ENCODE results near the genes HSFX2, GABRE and ZNF275.

GRCh38 chrX:149541279-149541905 lies 580 bp downstream of the EOLA1 start:
- PRO-cap: no peak
- RAMPAGE, long total RNA, 2 experiments: no peak in any of the 2 experiments

- PRO-cap: no peak
- RAMPAGE, long total RNA, 2 experiments: no peak in any of the 2 experiments
These were observed at the start of gene HSFX2 for GRCh38 chrX:149595192-149595700. HSFX2 (minus strand) TSS chrX:149595314.

GRCh38 chrX:149933603-149934399 lies 4.4 kb downstream of the HSFX4 start:
- PRO-cap: no peak
- RAMPAGE, long total RNA, 2 experiments: no peak in any of the 2 experiments

DNA sequence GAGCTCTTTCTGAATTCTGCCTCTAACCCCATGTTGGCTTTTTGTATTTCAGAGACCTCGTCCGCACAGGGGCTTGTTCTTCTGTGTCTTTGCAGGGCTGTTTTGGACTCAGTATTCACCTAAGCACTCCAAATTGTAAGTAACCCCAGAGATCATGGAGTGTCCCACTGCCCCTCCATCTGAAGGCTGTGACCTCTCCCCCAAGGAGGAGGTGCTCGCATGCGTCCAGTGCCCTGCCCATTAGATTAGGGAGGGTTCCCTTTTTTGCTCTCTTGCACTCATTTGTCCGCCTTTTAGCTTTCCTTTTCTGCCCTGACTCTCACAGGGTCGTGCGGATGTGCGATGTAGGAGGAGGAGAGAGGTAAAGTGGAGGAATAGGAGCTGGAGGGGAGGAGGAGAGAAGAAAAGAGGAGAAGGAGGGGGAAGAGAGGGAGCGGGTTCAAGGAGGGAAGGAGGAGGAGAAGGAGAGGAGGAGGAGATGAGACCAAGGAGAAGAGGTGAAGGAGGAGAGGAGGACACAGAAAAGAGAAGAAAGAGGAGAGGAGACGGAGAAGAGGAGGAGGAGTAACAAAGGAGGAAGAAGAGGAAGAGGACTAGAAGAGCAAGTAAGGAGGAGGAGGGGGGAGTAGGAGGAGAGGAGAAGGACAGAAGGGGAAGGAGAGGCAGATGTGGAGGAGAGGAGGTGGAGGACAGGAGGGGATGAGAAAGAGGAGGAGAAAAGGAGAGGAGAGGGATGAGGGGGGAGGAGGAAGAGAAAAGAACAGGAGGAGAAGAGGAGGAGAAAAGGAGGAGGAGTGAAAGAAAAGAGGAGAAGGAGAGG lies 5.9 kb upstream of the EOLA2 start:
- PRO-cap: no peak
- RAMPAGE, long total RNA, 2 experiments: start-site peak on the plus strand in 1 of 2 experiments, centred at position 176 of the sequence, 8 reads per replicate

- PRO-cap: no peak
- RAMPAGE, long total RNA, 2 experiments: no peak in any of the 2 experiments
These were observed 64.7 kb upstream of the MAMLD1 start for GRCh38 chrX:150298203-150298965.

GRCh38 chrX:150508073-150508919 lies 60.1 kb upstream of the MTM1 start:
- PRO-cap: no peak
- RAMPAGE, long total RNA, 2 experiments: no peak in any of the 2 experiments

- PRO-cap: no peak
- RAMPAGE, long total RNA, 2 experiments: no peak in any of the 2 experiments
These were observed 1.7 kb upstream of the MTM1 start for GRCh38 chrX:150566544-150567308.

GRCh38 chrX:150966069-150966408 lies 17.1 kb upstream of the HMGB3 start:
- PRO-cap: no peak
- RAMPAGE, long total RNA, 2 experiments: no peak in any of the 2 experiments

DNA sequence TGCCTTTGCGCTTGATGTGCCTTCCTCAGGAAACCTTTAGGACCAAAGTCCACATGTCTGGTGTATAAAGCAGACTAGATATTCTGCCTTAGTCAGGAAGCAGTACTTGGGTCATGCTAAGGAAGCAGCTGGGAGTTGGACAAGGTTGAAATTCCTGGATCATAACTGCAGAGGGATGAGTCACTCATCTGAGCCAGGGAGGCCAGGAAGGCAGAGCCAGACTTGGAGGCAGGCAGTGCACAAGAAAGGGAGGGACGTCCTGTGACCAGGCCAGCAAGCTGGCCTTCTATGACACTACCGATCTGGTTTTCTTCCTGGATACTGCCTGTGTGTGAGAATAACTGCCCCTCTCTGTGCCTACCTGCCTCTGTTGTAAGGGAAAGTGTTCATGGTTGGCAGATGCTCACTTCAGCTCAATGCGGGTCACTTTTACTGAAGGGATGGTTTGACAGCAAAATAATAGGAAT lies 9.4 kb upstream of the MAGEA4 start:
- PRO-cap: no peak
- RAMPAGE, long total RNA, 2 experiments: no peak in any of the 2 experiments

DNA sequence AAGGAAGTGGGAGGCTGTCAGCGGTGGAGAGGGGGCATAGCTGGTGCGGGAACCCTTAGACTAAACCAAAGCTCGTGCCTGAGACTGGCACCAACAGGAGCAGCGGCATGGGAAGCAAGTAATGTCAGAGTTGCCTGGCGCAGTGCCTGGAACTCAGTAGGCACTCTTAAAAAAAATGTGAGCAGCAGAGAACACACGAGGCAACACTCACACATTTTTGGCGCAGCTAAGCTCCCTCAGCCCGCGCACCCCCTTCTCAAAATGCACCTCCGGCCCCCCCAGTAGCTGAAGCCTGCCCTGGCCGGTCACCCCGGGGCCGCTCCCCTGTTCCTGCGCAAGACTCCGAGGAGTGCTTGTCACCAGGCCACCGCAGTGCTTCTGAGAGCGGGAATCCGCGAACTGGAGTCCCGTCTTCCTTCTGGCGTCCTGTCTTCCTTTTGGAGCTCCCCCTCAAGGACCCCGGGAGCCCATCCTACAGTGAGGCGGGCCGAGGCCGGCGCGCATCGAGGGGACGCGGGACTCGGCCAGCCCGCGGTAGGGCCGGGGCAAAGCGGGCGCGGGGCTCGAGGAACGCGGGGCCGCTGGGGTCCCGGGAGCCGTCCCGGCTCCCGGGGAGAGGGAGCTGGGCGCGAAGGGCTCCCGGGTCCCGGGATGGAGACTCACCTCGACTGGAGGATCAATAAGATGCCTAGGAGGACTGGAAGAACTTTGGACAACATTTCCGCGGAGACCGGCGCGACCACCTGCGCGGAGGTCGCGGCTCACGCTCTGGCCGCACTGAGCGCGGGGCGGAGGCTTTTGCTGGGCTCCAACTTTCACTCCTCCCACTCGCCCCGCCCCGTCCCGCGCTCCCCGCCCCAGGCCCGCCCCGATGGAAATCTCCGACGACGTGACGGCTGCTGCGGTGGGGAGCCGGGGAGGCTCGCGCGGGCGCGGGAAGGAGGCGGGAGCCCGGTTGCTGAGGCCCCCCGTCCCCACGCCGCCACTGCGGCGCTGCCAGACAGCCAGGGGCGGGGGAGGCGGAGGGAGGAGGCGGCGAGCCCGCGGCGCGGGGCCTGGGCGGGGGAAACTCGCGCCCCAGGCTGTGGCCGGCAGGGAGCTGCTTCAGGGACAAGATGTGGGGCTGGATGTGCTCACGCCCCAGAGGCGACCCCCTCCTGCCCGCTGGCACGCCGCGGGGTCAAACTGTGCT lies at the start of gene GABRE:
GABRE (minus strand) TSS at position 770 of the 1,192 bp plus-strand sequence.
- PRO-cap: bidirectional peak, plus-strand start at position 884 of the sequence, minus-strand start at position 770 of the sequence
- RAMPAGE, long total RNA, 2 experiments: start-site peak on the minus strand in 2 of 2 experiments, centred at positions 468 to 798 of the sequence, 6 to 121 reads per replicate

DNA sequence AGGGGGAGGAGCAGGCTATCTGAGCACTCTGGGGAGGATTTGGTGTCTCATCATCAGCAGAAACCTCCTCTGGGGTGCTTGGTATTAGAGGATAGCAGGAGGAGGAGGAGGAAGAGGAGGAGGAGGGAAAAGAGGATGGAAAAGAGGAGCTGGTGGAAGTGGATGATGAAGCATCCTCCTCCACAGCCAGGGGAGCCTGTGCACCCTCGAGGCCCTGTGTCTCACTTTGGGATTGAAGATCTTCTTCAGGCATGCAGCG lies 3.1 kb downstream of the MAGEA10 start:
- PRO-cap: no peak
- RAMPAGE, long total RNA, 2 experiments: no peak in any of the 2 experiments

DNA sequence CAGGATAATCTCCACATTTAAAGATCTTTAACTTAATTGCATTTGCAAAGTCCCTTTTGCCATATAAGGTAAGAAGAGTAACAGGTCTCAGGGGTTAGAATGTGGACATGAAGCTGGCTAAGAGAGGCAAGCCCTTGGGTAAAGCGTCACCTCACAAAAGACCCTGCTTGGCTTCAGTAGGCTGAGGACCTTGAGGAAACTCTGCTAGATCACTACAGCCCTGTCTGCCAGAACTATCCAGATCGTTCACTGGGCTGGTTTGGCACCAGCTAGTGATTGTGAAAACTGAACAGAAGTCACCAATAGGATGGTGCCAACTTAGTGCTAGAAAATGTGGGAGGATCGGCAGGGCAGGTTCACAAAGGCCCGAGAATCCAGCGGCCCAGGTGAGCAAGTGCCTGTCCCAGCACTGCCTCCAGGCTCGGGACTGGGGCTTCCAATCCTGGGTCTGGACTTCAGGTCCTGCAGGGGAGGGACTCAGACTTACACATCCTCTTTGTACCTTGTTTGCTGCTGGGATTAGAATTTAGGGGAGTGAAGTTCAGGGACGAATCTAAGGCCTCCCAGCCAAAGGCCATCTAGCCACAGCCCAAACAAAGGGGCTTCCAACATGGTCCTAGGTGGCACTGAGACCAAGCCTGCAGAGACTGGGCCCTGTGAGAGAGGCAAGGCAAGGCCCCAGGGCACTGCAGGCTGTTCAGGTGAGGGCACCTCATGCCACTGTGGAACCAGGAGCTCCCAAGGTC lies 20.9 kb upstream of the ZNF185 start:
- PRO-cap: no peak
- RAMPAGE, long total RNA, 2 experiments: no peak in any of the 2 experiments

DNA sequence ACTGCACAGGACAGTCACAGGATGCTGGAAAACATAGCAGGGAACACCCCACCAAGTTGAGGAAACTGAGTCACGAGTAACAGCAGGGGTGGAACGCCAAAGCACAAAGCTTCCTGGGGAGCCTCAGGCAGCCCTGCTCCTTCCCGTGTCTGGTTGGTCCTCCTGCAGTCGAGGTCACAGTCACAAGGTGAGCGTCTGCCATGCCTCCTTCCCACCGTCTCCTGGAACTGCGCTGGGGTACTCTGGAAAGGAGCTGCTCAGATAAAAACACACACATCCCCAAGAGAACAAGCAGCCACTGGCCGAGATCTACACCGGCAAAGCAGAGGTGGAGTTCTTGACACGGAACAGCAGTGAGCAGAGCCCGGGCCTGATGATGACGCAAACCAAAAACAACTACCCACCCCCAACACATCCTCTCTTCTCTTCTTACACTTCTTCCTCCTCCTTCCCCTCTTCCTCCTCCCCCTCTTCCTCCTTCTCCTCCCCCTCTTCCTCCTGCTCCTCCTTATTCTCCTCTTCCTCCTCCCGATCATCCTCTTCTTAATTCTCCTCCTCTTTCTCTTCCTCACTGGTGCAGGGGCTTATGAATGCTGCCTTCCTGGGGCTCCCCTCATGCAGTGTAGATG lies 4.7 kb downstream of the PNMA5 start:
- PRO-cap: no peak
- RAMPAGE, long total RNA, 2 experiments: no peak in any of the 2 experiments

DNA sequence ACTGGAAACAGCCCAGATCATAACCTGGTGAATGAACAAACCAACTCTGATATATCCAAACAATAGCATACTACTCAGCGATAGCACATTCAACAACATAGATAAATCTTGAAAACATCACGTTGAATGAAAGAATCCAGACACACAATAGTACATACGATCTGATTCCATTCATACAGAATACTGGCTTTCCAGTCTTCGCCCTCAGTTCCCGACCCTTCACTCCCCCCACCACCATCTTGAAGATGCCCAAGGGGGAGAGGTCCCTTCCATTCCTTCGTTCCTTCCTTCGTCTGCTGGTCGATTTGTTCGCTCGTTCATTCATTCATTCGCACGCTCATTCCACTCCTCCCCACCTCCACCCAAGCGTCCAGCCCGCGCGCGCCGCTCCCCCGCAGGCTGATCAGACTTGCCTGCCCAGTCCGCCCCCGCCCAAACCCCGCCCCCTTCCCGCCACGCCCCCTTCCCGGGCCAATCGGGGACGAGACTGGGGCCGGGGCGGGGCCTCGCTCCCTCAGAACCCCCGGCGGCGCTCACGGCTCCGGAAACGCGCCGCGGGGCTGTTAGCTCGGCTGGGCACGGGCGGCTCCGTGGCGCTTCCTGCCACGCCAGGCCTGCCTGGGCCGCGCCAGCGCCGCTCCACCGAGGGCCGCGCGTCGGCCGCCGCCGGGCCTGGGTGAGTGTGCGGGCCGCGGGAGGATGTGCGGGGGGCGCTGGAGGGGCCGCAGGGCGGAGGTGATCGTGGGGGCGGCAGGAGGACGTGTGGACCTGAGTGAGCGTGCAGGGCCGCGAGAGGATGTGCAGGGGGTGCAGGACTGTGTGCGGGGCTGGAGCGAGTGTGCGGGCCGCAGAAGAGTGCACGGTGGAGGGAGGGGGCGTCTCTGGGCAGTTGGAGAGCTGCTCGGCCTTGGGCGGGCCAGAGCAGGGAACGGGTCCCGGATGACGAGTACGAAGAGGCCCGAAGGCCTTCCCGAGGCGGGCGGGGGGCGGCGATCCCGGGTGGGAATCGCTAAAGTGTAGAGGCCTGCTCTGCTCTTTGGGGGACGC lies at the start of gene ZNF275:
ZNF275 (plus strand) TSS at position 544 of the 1,047 bp plus-strand sequence.
- PRO-cap: bidirectional peak, plus-strand start at position 546 of the sequence, minus-strand start at position 411 of the sequence
- RAMPAGE, long total RNA, 2 experiments: no peak in any of the 2 experiments

- PRO-cap: no peak
- RAMPAGE, long total RNA, 2 experiments: no peak in any of the 2 experiments
These were observed 8.1 kb downstream of the HAUS7 start for GRCh38 chrX:153462197-153462775.

GRCh38 chrX:153494018-153494459 lies 741 bp upstream of the BGN start:
- PRO-cap: unidirectional peak, plus-strand start at chrX:153494315
- RAMPAGE, long total RNA, 2 experiments: no peak in any of the 2 experiments

GRCh38 chrX:153496145-153497114 lies 1.6 kb downstream of the BGN start:
- PRO-cap: no peak
- RAMPAGE, long total RNA, 2 experiments: no peak in any of the 2 experiments

DNA sequence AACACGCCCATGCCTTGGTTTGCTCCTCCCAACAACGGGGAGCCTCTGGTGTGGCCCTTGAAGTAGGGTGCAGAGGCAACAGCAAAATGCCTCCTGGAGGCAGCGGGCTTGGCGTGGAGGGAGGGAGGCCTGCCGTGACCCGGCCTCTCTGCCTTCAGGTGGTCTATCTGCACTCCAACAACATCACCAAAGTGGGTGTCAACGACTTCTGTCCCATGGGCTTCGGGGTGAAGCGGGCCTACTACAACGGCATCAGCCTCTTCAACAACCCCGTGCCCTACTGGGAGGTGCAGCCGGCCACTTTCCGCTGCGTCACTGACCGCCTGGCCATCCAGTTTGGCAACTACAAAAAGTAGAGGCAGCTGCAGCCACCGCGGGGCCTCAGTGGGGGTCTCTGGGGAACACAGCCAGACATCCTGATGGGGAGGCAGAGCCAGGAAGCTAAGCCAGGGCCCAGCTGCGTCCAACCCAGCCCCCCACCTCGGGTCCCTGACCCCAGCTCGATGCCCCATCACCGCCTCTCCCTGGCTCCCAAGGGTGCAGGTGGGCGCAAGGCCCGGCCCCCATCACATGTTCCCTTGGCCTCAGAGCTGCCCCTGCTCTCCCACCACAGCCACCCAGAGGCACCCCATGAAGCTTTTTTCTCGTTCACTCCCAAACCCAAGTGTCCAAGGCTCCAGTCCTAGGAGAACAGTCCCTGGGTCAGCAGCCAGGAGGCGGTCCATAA lies 9.2 kb upstream of the ATP2B3 start:
- PRO-cap: no peak
- RAMPAGE, long total RNA, 2 experiments: no peak in any of the 2 experiments

- PRO-cap: no peak
- RAMPAGE, long total RNA, 2 experiments: no peak in any of the 2 experiments
These were observed 20.2 kb downstream of the ATP2B3 start for GRCh38 chrX:153537398-153538342.

GRCh38 chrX:153673010-153673413 lies 601 bp downstream of the PNCK start:
- PRO-cap: no peak
- RAMPAGE, long total RNA, 2 experiments: no peak in any of the 2 experiments

All from prostate gland (tissue), 2 donors.